ENCODE measurements around a stretch of chr14.

DNA sequence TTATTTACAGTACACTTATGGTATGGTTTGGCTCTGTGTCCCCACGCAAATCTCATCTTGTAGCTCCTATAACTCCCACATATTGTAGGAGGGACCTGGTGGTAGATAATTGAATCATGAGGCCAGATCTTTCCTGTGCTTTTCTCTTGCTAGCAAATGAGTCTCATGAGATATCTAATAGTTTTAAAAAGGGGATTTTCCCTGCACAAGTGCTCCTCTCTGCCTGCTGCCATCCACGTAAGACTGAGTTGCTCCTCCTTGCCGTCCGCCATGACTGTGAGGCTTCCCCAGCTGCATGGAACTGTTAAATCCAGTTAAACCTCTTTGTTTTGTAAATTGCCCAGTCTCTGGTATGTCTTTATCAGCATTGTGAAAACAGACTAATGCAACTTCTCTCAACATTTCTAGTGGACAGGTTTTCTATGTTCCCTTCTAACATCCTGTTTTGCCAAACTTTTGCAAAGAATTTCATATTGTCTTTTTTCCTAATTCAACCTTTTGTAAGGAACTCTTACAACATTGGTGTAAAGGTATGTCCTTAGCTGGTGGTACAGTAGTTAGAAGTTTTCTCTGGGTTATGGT, 70.6 kb downstream of the RCOR1 start:
- PRO-cap = no peak
- RRBS = no CpG with 5 or more reads among the region's 4 CpGs

DNA sequence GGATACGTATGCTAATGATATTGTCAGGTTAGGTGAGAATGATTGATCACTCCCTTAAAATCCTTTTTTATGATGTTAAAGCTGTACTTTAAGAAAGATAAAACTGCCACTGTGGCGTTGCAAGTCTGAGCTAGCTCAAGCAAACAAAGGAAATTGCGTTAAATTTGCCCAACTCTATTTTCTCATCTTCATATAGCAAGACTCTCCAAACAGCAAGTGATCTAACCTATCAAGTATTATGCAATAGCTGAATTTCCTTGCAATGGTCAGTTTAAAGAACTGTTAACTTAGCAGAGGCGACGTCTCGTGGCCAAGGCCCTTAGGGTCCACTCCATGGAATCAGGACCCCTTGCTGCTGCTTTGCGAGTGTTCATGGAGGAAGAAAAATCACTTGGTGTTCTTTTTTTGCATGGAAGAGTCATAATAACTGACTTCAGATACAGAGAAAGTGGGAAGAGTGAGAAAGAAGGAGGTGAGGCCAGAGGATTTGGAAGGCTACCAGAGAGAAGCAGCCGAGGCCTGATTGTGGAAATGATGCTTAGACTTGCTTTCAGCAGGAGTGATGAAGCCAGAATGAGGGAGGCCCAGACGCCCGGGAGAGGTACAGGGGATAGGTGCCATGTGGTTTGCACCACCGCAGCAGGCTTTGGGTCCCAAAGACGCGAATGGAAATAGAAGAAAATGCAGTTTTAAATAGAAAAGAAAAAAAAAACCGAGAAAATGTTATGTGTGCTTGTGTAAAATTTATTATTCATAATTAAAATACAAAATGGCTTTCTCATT, 2.6 kb downstream of the TRAF3 start:
- PRO-cap = no peak
- RRBS = no CpG with 5 or more reads among the region's 14 CpGs

- PRO-cap = no peak
- RRBS = no CpG with 5 or more reads among the region's 7 CpGs
Observed at GRCh38 chr14:102882926-102883378, 39.5 kb upstream of the AMN start.

GRCh38 chr14:102905327-102906014, 17.0 kb upstream of the AMN start:
- PRO-cap = no peak
- RRBS = 96% methylated on average over 9 of the region's 30 CpGs

DNA sequence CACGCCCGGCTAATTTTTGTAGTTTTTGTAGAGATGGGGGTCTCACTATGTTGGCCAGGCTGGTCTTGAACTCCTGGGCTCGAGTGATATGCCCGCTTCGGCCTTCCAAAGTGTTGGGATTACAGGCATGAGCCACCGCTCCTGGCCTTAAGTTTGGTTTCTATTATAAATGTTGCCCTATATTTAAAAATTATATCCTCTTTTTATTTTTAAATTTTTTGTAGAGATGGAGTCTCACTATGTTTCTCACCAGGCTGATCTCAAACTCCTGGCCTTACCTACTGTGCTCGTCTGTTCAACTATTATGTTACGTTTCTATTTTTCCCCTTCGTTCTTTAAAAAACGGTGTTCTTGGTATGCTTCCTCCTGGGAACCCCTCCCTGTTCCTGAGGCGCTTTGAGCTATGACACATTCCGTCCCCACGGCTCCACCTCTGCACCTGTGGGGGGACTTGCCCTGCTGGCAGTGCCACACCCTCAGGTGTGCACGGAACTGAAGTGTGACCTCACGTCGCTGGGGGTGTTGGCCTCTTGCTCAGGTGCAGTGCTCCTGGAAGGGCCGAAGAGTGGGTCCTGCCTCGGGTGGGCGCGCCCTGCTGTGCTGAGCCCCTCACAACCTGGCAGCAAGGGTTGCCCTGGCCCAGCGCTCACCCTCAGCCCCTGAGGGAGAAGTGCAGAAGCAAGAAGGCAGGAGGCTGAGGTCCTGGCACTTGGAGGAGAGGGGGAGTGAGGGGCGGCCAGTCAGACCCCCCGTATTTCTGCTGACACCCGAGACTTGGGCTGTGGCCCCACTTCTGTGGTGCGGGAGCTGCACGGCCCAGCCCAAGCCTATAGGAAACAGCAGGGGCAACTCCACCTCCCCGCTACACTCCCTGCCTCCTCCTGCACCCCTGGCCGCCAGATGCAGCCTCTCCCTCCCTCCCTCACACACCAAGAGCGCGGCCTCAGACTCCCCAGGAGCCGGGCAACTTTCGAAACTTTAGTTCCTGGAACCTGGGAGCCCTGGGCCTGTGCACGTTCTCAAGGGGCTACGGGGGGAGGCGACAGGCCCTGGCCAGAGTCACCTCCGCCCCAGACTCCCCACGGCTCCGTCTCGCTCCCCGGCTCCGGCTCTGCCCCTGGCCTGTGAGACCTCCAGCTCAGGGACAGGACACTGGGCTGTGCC, 5.0 kb downstream of the AMN start:
- PRO-cap = no peak
- RRBS = no CpG with 5 or more reads among the region's 41 CpGs

- PRO-cap = no peak
- RRBS = 86% methylated on average over 25 of the region's 144 CpGs
Observed at GRCh38 chr14:102928400-102929679, 6.4 kb downstream of the AMN start.

DNA sequence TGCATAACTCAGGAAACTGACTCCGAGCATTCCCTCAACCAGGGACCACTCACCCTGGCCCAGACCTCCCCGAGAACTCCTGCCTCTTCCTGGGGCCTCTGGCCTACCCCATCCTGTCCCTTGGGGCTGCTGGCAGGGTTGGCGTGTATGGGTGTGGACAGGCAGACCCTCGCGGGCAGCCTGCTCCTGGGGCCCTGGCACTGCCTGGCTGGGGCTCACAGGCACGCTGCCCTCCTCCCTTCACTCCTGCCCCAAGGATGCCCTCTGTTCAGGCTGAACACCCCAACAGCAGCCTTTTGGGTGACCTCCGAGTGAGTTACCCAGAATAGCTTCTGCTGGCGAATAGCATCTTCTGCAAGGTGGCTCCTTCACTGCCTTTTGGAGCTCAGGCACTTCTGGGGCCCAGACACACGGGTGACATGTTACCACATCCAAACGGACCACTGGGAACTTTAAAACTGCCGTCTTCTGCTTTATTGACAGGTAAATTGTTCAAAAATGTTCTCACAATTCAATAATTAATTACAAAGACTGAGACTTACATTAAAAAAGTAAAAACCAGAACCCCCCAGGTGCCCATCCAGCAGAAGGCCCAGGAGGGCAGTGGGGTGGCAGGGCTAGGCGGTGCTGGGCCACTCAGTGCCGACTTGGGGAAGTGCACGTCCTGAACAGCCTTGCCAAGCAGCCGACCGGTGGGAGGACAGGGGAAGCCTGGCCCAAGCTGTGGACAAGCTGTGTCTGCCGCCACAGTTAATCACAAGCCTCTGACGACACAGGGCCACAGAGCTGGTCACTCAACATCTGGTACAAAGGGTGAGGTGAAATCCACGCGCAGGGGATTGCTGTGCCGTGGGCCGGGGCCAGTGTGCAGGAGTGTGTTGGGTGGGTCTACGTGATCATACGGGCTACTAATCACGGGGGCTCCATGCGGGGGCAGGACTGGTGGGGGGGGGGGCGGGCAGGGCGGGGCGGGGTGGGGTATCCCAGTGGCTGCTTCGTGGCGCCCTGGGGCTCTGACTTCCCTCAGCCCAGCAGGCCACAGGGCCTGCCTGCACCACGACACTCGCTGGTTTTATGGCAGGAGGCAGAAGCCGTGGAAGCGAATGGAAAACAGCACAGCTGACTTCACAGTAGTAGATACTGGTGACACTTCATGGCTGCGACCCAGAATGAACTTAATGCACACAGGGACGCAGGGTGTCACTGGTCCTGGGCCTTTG, 9.9 kb downstream of the AMN start:
- PRO-cap = no peak
- RRBS = no CpG with 5 or more reads among the region's 37 CpGs

GRCh38 chr14:102971644-102972249, 49.3 kb downstream of the AMN start:
- PRO-cap = no peak
- RRBS = no CpG with 5 or more reads among the region's 18 CpGs

DNA sequence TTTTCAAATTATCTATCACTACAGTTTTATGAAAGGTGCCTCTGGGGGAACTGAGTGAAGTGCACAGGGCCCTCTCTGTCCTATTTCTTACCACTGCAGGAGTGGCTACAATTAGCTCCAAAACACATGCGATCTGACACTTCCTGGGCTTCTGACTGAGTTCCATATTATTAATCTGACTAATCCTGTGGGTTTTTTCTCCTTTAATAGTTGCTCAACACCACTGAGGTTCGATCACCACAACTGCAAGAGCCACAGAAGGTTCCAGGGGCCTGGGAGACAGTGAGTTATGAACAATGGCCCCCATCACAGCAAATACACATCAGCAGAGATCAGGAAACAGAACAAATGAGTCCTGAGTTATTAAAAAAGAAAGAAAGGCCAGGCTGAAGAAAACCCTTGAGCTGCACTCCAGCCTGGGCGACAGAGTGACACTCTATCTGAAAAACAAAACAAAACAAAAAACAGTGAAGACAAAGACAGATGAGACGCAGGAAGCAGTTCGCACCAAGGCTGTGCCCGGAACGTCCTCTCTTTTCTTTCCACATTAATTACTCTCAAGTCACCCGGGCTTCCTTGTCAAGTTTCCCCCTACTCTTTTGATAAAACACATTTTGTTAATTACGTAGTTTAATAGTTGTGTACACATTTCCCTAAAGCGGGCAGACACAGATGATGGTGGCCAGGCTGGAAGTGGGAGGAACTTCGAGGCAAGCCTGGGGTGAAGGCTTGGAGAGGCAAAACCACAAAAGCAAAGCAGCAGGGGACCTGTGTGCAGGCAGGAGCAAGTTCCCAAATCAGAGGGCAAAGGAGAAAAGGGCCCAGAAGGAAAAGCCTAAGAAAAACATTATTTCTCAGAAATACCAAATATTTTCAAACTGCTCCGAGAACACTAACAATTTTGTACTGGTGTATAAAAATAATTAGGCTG, 42.7 kb downstream of the CDC42BPB start:
- PRO-cap = no peak
- RRBS = no CpG with 5 or more reads among the region's 12 CpGs

DNA sequence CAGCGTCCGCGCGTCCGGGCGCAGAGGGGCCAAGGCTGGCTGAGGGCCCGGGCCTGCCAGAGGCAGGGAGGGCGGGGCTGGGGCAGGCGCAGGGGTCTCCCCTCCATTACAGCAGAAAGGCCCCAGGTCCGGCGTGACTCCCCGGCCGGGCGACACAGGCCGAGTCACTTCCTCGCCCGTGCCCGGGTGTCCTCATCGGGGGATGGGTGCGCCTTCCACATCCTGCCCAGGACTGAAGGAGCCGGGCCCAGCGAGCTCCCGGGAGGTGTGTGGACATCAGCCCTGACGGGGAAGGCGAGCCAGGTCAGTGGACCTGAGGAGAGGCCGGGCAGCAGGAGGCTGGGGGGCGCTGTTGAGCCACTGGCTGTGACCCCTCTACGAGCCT, 380 bp downstream of the TNFAIP2 start:
- PRO-cap = no peak
- RRBS = 8% methylated on average over 11 of the region's 28 CpGs

GRCh38 chr14:103205537-103206475, 82.5 kb downstream of the TNFAIP2 start:
- PRO-cap = no peak
- RRBS = 91% methylated on average over 3 of the region's 10 CpGs

- PRO-cap = no peak
- RRBS = 63% methylated on average over 4 of the region's 17 CpGs
Observed at GRCh38 chr14:103315184-103315934, 18.7 kb upstream of the EIF5 start.

GRCh38 chr14:103334720-103335784, 1.0 kb downstream of the EIF5 start:
- PRO-cap = bidirectional peak, plus-strand start at chr14:103334851, minus-strand start at chr14:103334660
- RRBS = 2% methylated on average over 13 of the region's 83 CpGs

DNA sequence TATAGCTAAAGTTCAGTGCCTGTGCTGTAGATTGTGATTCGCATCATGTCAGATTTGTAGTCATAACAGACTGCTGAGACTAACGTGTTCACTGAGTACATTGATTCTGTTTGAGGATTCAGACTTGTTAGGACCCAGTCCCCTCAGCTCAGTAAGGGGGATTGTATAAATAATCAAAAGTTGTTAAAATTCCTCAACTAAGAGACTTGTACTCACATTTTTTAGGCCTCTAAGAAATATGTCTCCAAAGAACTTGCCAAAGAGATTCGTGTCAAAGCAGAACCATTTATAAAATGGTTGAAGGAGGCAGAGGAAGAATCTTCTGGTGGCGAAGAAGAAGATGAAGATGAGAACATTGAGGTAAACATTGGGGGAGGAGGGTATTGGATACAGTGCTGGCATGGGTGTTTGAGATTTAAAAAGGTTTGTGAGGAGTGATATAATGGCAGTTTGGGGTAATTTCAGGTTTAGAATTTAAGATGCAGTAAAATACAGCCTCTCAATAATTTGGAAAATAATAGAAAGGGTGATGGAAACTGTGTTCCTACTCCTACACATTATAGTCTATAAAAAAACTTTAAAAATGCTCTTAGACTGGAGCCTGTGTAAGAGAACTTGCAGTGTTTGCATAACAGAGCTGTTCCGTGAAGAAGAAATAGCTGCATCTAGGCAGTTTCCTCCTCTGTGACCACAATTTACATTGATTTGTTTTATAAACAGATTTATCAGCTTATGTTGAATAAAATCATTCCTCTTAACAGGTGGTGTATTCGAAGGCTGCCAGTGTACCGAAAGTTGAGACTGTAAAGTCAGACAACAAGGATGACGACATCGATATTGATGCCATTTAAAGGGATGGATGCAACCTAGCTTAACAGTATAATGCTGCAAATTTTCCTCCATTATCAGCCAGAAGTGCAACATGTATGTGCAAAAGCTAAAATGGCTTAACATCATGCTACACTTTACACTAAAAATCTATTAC, 6.5 kb downstream of the EIF5 start:
- PRO-cap = no peak
- RRBS = no CpG with 5 or more reads among the region's 9 CpGs

- PRO-cap = bidirectional peak, plus-strand start at chr14:103372772, minus-strand start at chr14:103372684
- RRBS = no CpG with 5 or more reads among the region's 6 CpGs
Observed at GRCh38 chr14:103372518-103373078, 12.6 kb upstream of the MARK3 start.

- PRO-cap = no peak
- RRBS = no CpG with 5 or more reads among the region's 5 CpGs
Observed at GRCh38 chr14:103474790-103475267, 47.8 kb downstream of the CKB start.

GRCh38 chr14:103520442-103520683, 2.3 kb downstream of the CKB start:
- PRO-cap = no peak
- RRBS = 71% methylated on average over 2 of the region's 7 CpGs

- PRO-cap = no peak
- RRBS = no CpG with 5 or more reads among the region's 18 CpGs
Observed at GRCh38 chr14:103525057-103525895, 2.6 kb upstream of the CKB start.

- PRO-cap = no peak
- RRBS = no CpG with 5 or more reads among the region's 8 CpGs
Observed at GRCh38 chr14:103527155-103527770, 1.7 kb upstream of the TRMT61A start.

- PRO-cap = no peak
- RRBS = no CpG with 5 or more reads among the region's 19 CpGs
Observed at GRCh38 chr14:103560280-103561190, 1.9 kb downstream of the BAG5 start.

Data from MCF 10A (cell line).